Type B pancreatic cell (in vitro differentiated cells): ENCODE results near the genes IGF2BP3 and FAM221A.

DNA sequence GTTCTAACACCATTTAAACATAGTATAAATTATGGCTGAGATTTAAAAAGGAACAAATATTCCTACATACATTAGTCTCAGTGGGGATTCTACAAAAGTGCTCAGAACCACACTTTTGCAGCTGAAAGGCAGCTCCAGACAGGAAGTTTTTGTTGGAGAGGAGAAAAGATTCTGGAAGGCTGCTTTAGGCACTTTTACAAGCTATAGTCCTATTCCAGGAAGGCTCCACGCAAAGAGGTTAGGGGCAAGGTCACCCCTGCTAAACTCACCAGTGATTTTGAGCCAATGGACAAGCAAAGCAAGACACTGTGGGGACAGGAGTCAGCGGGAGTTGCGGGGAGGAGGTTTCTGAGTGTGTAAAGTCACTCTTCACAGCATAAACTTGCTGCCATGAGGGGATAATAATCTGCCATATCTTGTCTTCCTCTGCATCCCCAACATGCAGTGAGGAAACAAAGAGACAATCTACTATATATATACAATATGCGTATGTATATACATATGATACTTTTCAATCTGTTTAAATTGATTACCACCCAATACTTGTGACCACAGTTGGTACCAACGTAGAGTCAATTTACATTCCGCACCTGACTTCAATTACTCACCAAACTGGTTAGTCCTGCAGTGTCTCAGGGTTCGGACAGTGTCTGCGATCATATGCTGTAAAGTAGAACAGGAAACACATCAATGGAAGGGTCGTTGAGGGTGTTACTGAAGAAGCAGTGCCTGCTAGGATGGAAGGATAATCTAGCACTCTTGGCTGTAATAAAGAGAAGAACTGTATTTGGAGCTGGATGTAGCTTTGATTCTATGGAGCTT lies 179.5 kb upstream of the CDCA7L start:
- PRO-cap: no peak

DNA sequence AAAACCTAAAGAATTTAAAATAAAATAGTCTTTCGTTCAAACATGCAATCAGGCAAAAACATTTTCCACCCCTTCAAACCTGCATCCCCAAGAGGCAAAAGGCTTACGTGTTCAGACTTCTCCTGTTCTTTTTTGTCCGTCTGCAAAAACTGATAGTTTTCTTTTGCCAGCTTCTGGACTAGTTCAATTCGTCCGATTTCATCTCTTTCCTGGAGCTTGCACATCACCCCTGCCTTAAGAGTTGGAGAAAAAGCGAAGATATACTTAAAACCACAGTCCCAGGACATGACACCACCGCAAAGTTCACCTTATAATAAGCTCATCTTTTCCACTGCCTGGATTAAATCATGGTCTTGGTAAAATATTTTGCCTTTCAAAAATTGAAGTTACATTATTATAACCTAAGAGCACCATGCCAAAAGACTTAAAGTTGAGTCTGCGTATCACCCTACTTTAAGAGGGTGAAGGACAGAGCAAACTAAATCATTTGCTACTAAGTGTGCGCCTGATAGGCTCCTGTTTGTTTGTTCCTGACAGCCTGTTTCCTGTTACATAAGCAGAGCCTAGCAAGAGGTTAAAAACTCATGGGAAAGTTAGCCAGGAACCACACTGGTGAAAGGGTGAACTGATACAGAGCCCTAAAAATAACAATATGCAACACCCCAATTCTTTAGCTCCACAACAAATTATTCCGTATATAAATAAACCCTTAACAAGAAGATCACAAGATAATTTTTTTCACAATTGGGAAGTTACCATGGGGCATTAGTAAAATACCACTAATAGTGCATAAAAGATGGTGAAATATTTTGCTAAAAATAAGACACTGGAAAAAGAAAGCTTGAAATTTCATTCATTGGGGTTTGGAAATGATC lies 137.0 kb downstream of the RAPGEF5 start:
- PRO-cap: no peak

DNA sequence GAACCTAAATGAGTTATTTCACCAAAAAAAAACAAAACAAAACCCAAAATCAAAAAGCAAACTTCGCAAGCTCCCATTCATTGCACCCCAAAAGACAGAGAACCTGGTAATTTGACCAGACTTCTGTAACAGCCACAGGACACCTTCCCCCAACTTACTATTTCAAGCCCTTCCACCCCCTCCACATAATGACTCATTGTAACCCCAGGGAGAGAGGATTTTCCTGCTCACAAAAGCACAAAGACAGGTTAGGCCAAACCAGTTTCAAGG lies 66.9 kb downstream of the STEAP1B start:
- PRO-cap: no peak

DNA sequence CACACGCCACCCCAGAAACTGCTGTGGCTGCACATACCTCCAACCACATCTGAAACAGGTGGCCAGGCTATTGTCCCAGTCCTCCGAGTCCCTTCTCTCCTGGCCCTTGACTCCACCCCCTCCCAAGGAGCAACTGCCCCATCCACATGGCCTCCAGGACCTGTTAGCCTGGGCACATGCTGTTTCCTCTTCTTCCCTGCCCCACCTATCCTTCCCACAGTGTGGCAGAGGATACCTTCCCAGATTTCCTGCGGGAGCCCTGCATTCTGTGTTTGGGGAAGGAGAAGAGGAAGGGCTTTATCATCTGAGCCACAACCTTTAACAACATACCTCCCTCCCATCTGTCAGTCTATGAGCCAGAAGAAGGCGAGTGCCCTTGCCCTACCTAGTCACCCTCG lies 11.9 kb downstream of the STEAP1B start:
- PRO-cap: no peak

DNA sequence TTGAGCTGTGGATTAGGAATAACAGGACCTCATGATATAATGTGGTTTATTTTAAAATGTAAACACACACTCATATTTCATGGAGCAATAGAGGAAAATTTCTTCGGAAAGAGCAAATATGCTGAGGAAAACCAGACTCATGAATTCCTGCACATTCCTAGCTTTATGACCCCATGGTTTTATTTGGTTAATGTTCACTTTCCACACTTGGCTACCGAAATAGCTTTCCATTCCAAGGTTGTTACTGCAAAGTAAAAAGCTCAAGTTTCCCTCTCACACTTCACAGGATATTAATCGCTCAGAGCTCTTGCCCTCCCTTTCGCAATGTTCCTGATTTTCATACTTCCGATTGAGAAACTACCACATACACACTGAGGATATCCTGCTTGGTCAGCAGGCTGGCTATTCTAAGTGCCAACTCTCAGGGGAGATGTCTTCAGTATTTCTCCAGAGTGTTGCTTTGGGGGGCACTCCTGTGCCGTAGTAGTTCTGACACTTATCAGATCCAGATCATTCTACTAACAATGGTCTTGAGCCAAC lies 77.5 kb upstream of the STEAP1B start:
- PRO-cap: no peak

DNA sequence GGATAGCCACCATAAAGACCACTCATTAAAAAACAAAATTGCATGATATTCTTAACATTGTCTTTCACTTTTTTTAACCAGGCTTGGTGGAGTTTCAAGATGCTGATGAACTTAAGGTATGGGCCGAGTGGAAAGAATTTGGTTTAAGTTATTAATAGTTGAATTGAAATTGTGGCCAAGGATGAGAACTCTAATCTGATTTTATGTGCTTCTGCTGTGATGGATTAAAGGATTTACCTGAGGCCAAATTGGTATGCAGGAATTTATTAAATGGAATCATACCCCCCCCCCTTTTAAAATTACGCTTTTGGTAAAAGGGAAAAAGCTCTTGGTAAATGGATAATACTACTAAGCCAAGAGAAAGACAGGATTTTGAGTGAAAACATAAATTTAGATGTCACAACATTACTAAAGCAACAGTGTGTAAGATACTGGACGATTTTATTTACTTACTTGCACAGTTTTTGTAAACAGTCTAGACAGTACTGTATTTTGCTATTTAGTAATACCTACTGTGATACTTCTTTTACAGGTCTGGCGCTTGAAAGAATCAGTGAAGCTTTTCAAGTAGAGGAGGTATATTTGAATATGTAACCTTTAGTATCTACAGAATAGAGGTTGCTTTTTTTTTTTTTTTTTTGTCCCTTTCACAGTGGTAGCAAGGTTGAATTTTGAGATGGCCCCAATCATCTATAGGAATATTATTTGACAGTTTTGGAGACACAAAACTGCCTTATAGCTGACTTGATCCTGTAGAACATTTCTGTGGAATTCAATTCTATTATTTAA lies 34.0 kb upstream of the TOMM7 start:
- PRO-cap: no peak

DNA sequence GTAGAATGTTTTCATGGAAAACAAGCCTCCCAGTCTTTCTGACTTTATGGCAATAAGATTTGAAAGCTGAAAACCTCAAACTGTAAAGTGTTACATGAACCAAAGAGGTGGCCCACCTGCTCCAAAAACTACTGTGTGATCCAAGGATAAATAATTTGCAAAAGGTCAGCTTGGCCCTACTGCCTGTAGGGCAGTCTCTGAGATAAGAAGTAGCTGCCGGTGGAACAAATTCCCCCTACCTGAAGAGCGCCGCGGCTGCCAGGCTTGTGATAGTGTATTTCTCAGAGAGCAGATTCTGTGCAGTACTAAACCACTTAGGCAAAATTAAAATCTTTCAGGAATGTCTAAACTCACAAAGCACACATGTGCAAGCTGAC lies 1.2 kb downstream of the HYCC1 start:
- PRO-cap: no peak

DNA sequence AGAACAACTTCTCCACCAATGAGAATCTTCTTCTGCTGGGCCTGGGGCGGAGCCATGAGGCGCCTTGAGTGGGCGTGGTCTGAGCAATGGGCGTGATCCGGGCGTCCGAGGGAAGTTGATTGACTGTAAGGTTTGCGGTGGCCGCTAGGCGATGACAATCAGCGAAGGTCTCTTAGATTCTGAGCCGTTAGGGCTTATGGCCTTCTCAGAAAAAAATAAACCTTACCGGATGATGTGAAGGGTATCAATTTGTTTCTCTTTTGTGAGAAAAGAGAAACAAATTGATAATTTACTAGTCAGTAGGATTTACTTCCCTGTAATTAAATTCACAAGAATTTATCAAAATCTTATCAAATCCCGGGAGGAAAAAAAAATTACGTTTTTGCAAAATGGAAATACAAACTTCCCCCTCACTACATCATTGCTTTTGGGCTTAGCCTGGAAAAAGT lies 314 bp upstream of the HYCC1 start:
- PRO-cap: no peak

GRCh38 chr7:23347565-23348170 lies 48.5 kb downstream of the MALSU1 start:
- PRO-cap: no peak

DNA sequence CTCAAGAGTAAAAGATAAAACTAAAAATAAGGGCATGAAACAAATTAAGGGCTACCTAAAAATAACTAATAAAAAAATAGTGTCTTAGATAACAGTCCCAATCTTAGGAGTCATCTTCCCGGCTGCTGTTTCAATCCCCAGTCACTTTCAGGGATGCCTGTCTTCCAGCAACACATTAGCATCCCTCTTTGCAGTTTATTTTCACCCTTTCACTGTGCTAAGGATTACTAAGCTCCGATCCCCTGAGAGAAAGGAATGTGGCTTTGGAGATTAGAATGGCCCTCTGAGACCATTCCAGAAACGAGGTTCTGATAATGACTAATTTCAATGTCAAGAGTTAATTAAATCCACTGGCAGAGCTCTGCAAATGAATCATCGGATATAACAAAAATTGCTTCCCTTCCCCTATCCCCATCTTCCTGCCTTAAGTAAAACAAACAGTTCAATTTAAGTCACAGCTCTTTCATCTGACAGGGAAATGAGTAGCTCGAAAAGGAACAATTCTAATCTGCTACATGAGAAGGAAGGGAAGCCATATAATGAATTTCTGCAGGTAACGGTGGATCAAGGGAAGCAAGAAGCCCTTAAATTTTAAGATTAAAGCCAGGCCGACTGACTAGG lies 50.3 kb downstream of the MALSU1 start:
- PRO-cap: no peak

DNA sequence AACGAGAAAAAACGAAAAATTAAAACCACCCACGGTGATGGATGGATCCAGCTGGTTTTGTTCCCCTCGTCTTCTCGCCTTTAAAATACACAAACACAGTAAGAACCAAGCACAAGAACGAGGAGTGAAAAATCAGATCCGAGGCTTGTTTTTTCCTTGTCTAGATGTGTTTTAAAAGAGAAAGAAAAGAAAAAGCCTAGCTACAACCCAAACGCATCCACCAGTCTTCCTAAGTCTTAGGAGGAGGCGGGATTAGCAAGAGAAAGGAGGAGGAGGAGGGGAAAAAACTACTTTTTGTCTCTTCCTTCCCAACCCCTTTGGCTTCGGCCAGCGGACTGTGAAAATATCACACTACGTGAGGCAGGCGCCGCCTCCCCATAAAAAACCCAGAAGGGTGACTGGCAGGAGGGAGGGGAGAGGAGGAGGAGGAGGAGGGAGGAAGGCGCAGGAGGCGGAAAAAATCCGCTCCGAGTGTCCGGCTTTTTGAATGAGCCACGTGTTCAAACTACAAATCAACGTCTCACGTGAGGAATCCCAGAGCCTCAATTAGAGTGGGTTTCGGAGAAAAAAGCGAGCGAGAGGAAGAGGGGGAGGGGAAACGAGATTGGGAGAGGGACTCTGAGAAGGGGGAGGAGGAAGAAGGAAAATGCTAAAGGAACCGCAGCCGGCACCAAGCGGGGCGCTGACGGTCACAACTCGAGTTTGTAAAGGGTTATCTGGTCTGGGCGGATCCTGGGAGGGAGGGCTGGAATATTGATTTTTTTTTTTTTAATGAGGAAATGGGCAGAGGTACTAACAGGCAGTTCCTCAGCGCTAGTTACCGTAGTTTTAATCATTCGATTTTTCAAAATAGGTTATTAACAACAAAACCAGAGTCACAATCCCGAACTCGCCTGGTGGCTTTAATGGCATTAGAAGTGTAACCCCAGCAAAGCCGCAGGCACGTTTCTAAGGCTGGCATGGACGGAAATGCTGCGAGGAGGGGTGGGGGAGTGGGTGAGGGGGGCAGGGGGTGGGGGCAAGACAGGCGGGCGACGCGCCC lies at the start of gene IGF2BP3:
Gene IGF2BP3 (minus strand): TSS at position 353 of the 1,042 bp plus-strand sequence.
- PRO-cap: bidirectional peak, plus-strand start at position 621 of the sequence, minus-strand start at position 337 of the sequence

DNA sequence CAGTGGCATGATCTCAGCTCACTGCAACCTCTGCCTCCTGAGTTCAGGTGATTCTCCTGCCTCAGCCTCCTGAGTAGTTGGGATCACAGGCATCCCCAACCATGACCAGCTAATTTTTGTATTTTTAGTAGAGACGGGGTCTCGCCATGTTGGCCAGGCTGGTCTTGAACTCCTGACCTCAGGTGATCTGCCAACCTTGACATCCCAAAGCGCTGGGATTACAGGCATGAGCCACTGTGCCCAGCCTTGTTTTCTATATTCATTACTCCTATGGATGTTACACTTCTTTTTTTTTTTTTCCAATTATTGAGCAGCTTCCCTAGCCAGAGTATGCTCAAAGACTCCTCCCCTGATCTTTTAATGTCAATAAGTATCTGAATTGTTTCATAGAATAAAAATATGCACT lies 30.4 kb upstream of the IGF2BP3 start:
- PRO-cap: no peak

DNA sequence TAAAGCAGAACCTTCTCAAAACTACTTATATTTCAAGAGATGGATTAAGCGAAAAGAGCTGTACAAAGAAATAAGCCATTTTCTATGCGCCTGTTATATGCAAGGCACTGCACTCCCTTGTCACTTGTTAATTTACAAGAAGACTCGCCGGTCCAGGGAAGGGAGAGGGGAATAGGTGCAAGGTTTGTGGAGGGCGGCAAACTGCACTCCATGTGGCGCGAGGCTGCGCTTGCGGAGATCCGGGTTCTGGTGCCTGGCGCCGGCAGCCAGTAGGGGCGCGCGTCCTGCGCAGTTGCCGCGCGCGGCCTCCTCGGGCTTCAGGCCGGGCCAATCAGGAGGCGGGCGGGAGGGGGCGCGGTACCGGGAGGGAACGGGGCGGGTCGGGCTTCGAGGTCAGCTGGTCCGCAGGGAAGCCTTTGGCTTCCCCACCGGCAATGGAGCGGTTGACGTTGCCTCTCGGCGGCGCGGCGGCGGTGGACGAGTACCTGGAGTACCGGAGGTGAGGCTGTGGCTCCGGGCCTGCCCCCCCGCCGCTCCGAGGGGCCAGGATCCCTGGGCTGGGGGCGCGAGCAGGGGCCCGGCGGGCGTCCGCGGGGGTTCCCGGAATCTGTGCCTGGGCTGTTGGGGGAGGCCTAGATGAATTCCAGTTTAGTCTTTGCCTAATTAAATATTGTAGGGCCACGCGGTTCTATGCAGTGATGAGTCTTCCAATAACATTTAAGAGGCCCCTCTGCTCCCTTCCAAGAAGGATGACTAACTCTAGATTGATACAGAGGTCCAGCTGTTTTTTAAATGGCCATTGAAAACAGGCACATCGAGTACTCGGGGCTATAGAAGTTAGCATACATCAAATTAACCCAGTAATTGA lies at the start of gene FAM221A:
Gene FAM221A (plus strand): TSS at position 415 of the 868 bp plus-strand sequence.
- PRO-cap: unidirectional peak, plus-strand start at position 446 of the sequence

DNA sequence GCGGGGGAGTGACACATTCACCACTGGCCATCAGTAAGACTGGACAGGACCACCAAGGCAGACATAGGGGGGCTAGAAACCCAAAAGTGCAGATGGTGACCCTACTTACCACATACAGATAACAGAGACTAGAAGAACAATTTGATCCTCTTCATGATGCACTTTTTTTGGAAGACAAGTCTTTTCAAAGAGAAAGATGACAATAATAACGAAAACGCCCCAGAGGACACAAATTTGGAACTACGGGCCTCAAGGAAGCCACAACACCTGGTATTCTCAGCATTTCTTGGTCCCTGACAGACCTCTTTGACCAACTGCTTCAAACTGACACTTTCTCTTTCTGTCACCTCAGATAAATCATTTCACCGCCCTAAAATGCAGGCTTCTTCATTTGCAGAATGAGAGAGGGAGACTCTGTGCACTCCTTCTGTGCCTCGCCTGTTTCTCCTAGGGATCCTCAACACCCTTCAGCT lies 41.7 kb downstream of the GSDME start:
- PRO-cap: no peak

GRCh38 chr7:24719022-24719351 lies 38.3 kb downstream of the GSDME start:
- PRO-cap: no peak

DNA sequence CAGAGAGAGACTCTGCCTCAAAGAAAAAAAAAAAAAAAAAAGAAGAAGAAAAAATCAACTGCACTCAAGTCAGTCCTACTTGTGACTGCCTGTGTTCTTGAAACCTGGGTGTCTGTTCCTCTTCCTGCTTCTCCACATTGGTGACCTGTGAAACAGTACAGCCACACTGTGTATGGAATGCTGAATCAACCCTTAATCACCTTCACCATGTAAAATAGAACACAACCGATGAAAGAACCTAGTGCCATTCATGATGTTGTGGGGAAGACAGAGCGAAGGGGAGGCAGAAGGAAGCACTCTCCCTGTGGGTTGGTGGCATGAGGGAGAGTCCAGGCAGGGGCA lies 75.2 kb upstream of the GSDME start:
- PRO-cap: no peak

- PRO-cap: no peak
Observed at GRCh38 chr7:24842334-24843383, 85.4 kb upstream of the GSDME start.

DNA sequence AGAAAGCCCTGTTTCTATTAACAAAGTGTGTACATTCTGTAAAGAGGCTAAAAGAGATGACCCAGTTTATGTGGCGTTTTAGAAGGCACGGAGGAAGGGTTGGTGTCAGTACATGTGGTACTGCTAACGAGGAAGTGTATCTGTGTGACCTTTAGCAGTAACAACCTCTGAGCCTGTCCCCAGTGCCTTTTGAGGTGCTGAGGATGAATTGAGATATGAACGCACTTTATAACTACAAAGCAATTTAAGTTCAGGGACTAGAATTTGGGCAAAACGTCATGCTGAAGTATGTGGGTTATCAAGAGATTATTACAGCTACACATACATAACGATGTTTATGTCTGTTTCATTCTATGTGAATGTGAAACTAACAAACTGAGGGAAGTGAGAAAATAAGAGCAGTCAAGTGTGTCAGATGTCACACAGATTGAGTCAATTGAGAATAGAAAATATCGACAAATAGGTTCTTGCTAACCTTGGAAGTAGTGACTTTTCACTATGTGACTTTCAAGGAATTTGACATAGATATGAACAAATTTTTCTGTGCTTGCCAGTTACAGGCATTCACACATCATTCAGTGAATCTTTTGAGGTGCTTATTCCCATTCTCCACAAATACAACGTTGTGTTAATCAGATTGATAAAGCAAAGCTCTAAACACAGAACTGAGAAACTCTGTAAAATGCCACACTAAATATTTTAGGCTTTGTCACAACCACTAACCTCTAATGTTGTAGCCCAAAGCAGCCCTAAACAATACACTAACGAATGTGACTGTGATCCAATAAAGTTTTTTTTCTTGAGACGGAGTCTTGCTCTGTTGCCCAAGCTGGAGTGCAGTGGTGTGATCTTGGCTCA lies 7.3 kb downstream of the CYCS start:
- PRO-cap: no peak

GRCh38 chr7:25429620-25430004 lies 201.3 kb upstream of the NPVF start:
- PRO-cap: no peak

DNA sequence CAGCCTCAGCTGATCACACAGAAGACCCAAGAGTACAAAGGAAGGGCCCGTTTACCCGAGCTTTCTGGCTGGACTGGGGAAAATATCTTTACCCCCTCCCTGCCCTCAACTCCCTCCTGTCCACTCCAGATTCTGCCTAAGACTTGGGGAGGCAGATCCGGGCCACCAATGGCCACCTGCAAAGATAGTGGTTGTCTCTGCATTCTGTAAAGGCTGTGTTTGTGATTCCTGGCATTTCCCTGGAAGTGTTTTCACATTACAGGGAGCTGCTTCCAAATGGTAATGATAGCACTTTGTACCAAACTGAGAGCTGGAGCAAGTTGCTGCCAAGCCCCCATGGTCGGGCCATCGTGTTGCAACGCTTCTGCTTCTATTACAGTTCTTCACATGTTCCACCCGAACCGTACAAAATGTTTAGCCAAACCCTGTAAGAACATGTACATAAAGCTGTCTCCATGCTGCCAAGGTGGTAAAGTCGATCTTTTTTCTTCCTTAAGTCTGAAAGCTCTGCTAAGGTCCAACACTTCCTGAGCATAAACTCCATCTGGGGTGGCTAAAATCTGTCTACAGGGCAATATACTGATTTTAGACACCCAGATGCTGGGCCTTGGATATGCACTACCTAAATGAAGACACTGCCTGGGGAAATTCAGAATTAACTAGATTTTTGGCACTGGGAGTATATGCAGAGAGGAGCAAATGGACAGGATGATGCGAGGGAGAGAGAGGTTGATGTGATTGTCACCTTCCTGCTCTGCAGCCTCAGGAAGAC lies 397.6 kb upstream of the NFE2L3 start:
- PRO-cap: no peak